ENCODE data around the genes ESX1 and TBC1D8B.

- PRO-cap, 3 experiments, result no peak in any of the 3 experiments
- RAMPAGE, long total RNA, 4 experiments, result no peak in any of the 4 experiments
- RRBS, result no CpG with 5 or more reads among the region's 17 CpGs
Observed at GRCh38 chrX:103917961-103918426, 44.4 kb upstream of the TMSB15B start.

- PRO-cap, 3 experiments, result no peak in any of the 3 experiments
- RAMPAGE, long total RNA, 4 experiments, result no peak in any of the 4 experiments
- RRBS, result no CpG with 5 or more reads among the region's 5 CpGs
Observed at GRCh38 chrX:104122775-104123180, 10.5 kb downstream of the ZCCHC18 start.

DNA sequence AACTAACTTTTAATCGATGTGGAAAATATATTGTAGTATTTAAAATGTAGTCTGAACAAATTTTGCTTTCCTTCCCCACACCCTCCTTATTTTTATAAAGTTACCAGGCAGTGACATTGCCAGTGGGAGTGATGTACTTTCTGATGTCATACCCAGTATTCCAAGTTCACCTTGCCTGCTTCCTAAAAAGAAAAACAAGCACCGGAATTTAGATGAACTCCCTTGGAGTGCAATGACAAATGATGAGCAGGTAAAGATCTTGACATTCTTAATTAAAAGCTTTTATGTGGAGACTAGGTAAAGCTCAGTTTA, 19.7 kb downstream of the FAM199X start:
- PRO-cap, 3 experiments, result no peak in any of the 3 experiments
- RAMPAGE, long total RNA, 4 experiments, result no peak in any of the 4 experiments
- RRBS, result no CpG with 5 or more reads among the region's 2 CpGs

DNA sequence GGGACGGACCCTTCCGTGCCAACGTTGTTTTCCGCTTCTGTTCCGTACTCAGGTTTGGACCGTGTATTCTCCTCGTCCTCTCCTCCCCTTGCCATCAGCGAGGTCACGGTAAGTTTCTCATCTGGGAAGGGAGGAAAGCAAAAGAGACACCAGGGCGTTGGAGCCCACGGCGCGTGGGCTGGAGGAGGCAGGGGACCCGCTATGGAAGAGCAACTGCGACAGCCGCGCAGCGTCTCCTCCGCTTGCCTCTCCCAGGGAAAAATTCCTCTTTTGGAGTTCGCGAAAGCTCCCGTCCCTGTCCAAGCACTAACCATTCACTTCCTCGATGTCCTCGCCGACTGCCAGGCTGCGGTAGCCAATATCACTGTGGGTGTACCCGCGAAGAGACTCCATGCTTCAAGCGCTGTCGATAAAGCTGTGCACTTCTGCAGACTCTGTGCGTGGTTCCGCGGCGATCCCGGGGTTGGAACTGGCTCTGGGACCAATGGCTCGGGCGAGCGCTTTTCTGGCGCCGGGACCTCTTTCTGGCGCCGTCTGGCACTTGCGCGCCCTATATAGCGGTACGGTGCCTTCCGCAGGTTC, at the start of gene ESX1:
TSS of gene ESX1 (minus strand) at position 477 of the 582 bp plus-strand sequence.
- PRO-cap, 3 experiments, result no peak in any of the 3 experiments
- RAMPAGE, long total RNA, 4 experiments, result no peak in any of the 4 experiments
- RRBS, result 33% methylated on average over 6 of the region's 47 CpGs

GRCh38 chrX:104347852-104348333, 93.2 kb upstream of the ESX1 start:
- PRO-cap, 3 experiments, result no peak in any of the 3 experiments
- RAMPAGE, long total RNA, 4 experiments, result no peak in any of the 4 experiments
- RRBS, result no CpG with 5 or more reads among the region's 4 CpGs

- PRO-cap, 3 experiments, result no peak in any of the 3 experiments
- RAMPAGE, long total RNA, 4 experiments, result no peak in any of the 4 experiments
- RRBS, result no CpG with 5 or more reads among the region's 52 CpGs
Observed at GRCh38 chrX:104566623-104567535, 880 bp downstream of the IL1RAPL2 start.

GRCh38 chrX:105614432-105614782, 207.9 kb upstream of the NRK start:
- PRO-cap, 3 experiments, result peak in 1 of 3 experiments; most common plus-strand start chrX:105614569 (in 1)
- RAMPAGE, long total RNA, 4 experiments, result no peak in any of the 4 experiments
- RRBS, result no CpG with 5 or more reads among the region's 2 CpGs

DNA sequence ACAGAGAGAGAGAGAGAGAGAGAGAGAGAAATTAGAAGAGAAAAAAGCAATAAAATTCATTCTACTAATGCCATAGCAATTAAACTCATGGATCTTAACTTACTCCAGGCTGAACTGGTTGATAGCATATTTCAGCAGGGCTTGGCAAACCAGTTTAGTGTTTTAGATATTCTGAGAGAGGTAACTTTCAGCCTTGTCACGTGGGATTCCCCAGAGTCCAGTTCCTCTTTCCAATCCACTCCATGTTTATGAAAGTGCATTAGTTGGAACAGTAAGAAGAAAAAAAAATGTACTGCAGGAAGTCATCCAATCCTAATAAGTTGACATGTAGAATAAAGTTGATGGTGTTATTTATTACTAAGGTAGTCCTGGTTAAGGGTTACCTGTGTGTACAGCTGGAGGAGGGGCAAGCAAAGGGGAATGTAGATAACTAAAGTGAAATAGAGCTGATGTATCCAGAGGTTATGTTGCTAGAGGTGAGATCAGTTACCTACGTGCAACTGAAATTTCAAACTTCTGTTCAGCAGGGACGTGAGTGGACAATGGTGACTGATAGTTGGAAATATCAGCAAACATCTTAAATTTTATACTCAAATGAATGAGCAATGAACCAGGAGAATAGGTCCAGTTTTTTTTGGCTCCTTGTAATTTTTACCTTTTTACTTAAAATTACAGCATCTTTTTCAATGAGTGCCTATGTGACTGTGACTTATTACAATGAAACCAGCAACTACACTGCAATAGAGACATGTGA, 32.9 kb upstream of the RNF128 start:
- PRO-cap, 3 experiments, result no peak in any of the 3 experiments
- RAMPAGE, long total RNA, 4 experiments, result no peak in any of the 4 experiments
- RRBS, result no CpG with 5 or more reads among the region's 3 CpGs

- PRO-cap, 3 experiments, result peak in 2 of 3 experiments; most common plus-strand start chrX:106728761 (in 1); most common minus-strand start chrX:106728678 (in 1)
- RAMPAGE, long total RNA, 4 experiments, result no peak in any of the 4 experiments
- RRBS, result no CpG with 5 or more reads among the region's 3 CpGs
Observed at GRCh38 chrX:106728376-106728857, 1.9 kb downstream of the RNF128 start.

GRCh38 chrX:106772847-106773195, 29.7 kb upstream of the TBC1D8B start:
- PRO-cap, 3 experiments, result no peak in any of the 3 experiments
- RAMPAGE, long total RNA, 4 experiments, result no peak in any of the 4 experiments
- RRBS, result no CpG with 5 or more reads among the region's 6 CpGs

GRCh38 chrX:106802181-106803230, at the start of gene TBC1D8B:
TBC1D8B (plus strand) TSS chrX:106802673.
- PRO-cap, 3 experiments, result peak in 3 of 3 experiments; most common plus-strand start chrX:106802696 (in 1); most common minus-strand start chrX:106802534 (in 2)
- RAMPAGE, long total RNA, 4 experiments, result start-site peak on the plus strand in 4 of 4 experiments, at chrX:106802691-106802797 at its widest, 229 to 830 reads per replicate
- RRBS, result no CpG with 5 or more reads among the region's 42 CpGs

GRCh38 chrX:107654671-107655690, 26.7 kb downstream of the PRPS1 start:
- PRO-cap, 3 experiments, result no peak in any of the 3 experiments
- RAMPAGE, long total RNA, 4 experiments, result no peak in any of the 4 experiments
- RRBS, result no CpG with 5 or more reads among the region's 23 CpGs

- PRO-cap, 3 experiments, result no peak in any of the 3 experiments
- RAMPAGE, long total RNA, 4 experiments, result no peak in any of the 4 experiments
- RRBS, result no CpG with 5 or more reads among the region's 2 CpGs
Observed at GRCh38 chrX:107683024-107683537, 54.8 kb downstream of the PRPS1 start.

- PRO-cap, 3 experiments, result peak in 3 of 3 experiments; most common minus-strand start chrX:107717062 (in 3)
- RAMPAGE, long total RNA, 4 experiments, result start-site peak on the minus strand in 4 of 4 experiments, at chrX:107716962-107717064 at its widest, 1,626 to 9,386 reads per replicate
- RRBS, result 18% methylated on average over 11 of the region's 31 CpGs
Observed at GRCh38 chrX:107716643-107717124, 58.9 kb downstream of the TSC22D3 start.

- PRO-cap, 3 experiments, result peak in 1 of 3 experiments; most common plus-strand start chrX:107725882 (in 1); most common minus-strand start chrX:107725637 (in 1)
- RAMPAGE, long total RNA, 4 experiments, result no peak in any of the 4 experiments
- RRBS, result 40% methylated on average over 2 of the region's 11 CpGs
Observed at GRCh38 chrX:107725494-107726401, 49.8 kb downstream of the TSC22D3 start.

- PRO-cap, 3 experiments, result peak in 3 of 3 experiments; most common plus-strand start chrX:107826095 (in 1); most common minus-strand start chrX:107826135 (in 2)
- RAMPAGE, long total RNA, 4 experiments, result no peak in any of the 4 experiments
- RRBS, result 22% methylated on average over 30 of the region's 83 CpGs
Observed at GRCh38 chrX:107825973-107826701, 471 bp downstream of the MID2 start.

DNA sequence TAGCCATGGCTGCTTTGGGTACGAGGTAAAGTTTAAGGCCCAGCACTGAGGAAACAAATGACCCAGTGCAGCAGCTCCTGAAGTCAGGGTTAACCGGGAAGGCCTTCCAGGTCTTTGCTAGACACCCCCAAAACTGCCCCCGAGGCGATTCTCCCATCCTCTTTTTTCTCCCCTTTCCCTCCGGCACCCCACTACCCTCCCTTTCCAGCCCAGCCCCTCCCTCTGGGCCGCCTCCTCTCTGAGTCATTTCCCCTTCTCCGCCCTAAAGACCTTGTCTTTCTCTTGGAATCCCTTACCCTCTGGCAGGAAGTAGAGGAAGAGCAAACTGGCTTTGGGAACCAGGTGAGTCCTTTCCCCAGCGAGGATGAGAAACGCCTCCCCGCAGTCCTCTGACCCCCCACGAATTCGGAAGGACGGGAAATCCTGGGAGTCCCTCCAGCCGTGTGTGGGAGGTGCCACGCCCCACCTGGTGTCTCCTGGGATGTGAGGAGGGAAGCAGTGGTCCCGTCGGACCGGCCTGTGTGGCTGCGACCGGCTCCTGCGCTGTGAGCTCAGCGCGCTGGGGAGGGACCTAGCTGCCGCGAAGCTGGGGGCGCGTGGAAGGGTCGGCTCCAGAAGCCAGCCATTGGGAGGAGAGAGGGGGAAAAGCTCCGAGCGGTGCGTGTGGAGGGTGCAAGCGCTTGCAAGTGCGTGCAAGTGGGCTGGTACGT, 46.5 kb downstream of the TEX13B start:
- PRO-cap, 3 experiments, result no peak in any of the 3 experiments
- RAMPAGE, long total RNA, 4 experiments, result no peak in any of the 4 experiments
- RRBS, result 36% methylated on average over 2 of the region's 34 CpGs

- PRO-cap, 3 experiments, result no peak in any of the 3 experiments
- RAMPAGE, long total RNA, 4 experiments, result no peak in any of the 4 experiments
- RRBS, result no CpG with 5 or more reads among the region's 11 CpGs
Observed at GRCh38 chrX:109535554-109536064, 1.0 kb upstream of the NXT2 start.

GRCh38 chrX:110012447-110013485, 9.9 kb downstream of the TMEM164 start:
- PRO-cap, 3 experiments, result no peak in any of the 3 experiments
- RAMPAGE, long total RNA, 4 experiments, result no peak in any of the 4 experiments
- RRBS, result no CpG with 5 or more reads among the region's 6 CpGs

DNA sequence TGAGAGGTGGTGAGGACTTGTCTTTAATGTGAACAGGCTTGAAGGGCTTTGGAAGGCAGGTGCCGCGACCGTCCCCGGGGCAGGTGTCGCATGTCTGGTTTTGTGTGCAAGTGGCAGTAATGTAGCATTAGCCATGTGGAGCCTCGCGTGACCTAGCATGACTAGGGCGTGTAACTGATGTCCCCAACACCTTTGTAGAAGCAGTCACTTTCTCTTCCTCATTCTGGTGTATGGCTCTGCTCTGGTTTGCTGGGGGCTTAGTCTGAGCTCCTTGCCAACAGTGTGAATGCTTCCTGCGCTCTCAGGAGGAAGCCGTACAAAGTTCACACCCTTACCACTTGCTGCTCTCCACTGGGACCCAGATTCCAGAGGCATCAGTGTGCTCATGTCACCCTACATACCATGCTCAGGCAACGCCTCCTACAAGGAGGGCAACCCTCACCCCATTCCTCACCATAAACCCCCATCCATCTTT, 145.6 kb downstream of the AMMECR1 start:
- PRO-cap, 3 experiments, result no peak in any of the 3 experiments
- RAMPAGE, long total RNA, 4 experiments, result no peak in any of the 4 experiments
- RRBS, result no CpG with 5 or more reads among the region's 11 CpGs